Aorta (tissue), 1 donor: ENCODE data around the gene EPHB2.

DNA sequence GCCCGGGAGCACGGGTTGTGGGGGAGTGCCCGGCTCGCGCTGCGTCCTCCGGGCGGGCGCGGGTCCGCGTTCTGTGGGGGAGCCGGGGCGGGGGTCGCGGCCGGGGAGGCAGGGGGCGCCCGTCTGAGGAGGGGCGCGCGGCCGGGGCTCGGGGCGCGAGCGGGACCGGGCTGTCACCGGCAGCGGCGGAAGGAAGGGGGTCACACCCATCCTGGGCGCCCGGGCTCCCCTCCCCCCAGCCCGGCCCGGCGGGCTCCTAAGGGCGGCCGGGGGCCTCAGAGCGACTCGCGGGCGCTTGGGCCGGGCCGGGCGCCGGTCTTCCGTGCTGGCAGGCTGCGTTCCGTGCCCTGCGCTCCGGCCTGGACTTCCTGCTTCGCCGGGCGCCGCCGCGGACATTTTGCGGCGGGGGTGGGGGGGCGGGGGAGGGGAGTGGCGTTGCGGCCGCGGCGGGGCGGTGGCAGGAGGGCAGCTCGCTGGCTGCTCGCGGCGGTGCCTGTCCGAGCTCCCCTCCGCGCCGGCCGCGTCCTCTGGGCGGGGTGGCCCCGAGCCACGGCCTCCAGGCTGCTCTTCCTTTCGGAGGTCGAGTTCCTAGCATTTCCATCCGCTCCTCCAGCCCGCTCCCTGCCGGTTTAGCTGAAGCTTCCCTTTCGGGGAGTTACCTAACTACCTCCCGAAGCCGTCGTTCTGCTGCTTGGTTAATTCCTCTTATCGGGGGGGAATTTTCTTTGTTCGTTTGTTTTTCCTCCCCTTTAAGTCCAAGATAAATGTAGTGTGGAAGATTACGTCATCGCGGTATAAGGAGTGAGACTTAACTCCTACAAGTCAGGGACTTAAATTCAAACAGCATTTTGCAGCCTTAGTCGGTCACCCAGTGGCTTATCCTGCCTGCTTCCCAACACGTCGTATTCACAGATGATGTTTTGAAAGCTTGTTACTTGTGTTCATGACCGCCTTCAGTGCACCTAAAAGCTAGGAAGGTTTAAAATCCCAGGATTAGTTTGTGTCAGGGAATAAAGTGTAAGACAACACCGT, 662 bp downstream of the CDC42 start:
- PRO-cap: unidirectional peak, plus-strand start at position 182 of the sequence; bidirectional peak, plus-strand start at position 489 of the sequence, minus-strand start at position 394 of the sequence; bidirectional peak, plus-strand start at position 671 of the sequence, minus-strand start at position 631 of the sequence

GRCh38 chr1:22078314-22078991, 25.9 kb downstream of the CDC42 start:
- PRO-cap: no peak

GRCh38 chr1:22162976-22163578, 20.2 kb upstream of the WNT4 start:
- PRO-cap: no peak

DNA sequence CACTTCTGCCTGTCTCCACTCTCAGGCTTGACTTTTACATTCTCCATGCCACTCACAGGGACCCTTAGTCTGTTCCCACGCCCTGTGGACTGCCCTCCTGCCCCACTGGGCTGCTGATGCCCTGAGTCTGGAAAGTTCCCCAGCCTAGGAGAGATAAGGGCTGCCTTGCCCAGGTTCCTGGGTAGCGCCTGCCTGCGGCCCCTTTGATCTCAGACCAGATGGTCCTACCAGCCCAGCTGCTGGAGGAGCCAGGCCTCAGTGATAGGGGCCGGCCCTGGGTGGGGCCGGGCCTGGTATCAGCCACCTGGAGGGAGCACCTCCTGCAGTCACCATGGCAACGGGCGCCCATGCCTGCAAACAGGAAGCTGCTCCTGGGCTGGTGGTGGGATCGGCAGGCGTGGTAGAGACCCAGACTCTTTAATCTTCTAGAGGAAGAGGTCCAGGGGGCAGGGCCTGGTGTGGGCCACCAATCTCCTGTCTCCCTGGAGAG, 119.6 kb upstream of the WNT4 start:
- PRO-cap: no peak

- PRO-cap: no peak
Measured at GRCh38 chr1:22350077-22350516, 101.6 kb upstream of the ZBTB40 start.

DNA sequence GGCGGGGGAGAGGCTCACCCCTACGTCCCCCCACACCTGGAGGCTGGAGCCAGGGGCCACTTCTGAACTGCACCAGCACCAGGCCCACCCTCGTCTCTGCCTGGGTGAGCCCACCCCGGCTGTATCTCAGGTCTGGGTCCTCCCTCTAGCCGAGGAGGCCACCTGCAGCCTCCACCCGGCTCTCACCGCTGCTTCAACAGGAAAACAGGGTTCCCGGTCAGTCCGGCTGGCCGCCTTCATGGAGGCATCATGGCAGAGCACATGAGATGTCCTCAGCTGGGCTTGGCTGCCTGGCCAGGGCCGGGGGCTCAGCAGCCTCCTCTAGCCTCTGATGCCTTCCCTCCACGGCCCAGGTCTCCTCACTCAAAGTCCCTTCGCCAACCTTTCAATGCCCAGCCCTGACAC, 34.1 kb upstream of the C1QA start:
- PRO-cap: no peak

DNA sequence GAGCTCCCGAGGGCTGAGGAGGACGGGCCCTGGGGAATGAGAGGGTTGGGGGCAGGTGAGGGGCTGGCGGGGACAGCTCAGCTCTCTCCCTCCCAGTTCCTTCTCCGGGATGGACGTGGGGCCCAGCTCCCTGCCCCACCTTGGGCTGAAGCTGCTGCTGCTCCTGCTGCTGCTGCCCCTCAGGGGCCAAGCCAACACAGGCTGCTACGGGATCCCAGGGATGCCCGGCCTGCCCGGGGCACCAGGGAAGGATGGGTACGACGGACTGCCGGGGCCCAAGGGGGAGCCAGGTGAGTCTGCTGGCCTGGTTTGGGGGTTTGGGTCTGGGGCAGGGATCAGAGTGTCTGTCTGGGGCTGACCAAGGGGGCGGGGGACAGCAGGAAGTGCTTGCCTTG, 479 bp downstream of the C1QC start:
- PRO-cap: no peak

GRCh38 chr1:22710439-22711453, at the start of gene EPHB2:
Gene EPHB2, plus strand, starts transcription at chr1:22710839.
- PRO-cap: unidirectional peak, plus-strand start at chr1:22710839

- PRO-cap: no peak
Measured at GRCh38 chr1:22780592-22781076, 70.0 kb downstream of the EPHB2 start.

GRCh38 chr1:22792461-22793150, 82.0 kb downstream of the EPHB2 start:
- PRO-cap: no peak

DNA sequence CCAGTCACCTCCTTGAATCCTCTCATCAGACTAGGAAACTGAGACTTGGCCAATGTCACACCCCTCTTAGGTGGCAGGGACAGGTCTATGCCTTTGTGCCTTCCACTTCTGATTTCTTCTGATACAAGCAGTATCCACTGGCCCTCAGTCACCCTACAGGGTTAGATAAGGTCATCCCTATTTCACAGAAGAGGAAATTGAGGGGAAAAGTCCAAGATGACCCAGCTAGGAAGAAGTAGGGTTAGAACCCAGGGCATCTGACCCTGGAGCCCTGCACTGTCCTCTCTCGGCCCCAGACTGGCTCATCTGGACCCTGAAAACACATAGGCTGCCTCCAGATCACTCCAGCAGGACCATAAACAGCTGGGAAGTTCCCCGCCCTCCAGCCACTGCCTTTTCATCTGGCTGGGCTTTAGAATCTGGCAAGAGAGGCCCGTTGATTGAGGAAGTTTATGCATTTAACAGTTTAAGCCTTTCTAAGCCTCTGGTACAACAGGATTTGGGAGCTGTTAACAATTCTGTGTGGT, 83.9 kb downstream of the EPHB2 start:
- PRO-cap: no peak

DNA sequence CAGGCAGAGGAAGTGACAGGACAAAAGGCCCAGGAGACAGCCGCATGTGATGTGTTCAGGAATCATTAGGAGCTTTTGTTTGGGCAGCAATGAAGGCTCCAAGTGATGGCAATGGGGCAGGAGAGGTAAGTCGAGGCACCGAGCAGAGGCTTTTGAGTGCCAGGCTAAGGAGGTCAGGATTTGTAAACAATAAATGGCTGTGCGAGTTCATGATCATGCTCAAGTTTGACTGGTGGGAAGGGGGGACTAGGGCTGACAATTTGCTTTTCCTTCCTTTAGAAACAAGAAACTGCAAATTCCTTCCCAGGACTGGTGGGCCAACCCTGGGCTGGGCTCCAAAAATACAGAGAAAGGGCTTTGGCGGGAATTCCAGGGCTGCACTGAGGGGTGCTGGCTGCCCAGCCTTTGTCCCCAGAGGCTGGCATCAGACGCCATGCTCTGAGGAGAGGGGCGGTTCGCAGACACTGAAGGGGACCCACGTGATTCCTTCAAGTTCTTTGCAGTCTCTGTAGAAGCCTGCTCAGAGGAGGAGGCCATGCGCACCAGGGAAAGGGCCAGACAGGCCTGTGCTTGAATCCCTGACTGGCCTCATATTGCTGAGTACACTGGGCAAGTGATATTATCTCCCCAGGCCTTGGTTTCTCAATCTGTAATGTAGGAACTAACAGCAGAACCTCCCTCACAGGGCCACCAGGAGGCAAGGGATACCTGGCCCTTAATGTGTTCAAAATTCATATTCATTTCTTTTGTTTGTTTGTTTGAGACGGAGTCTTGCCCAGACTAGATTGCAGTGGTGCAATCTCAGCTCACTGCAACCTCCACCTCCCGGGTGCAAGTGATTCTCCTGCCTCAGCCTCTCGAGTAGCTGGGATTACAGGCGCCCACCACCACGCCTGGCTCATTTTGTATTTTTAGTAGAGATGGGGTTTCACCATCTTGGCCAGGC, 119.5 kb downstream of the EPHB2 start:
- PRO-cap: no peak

DNA sequence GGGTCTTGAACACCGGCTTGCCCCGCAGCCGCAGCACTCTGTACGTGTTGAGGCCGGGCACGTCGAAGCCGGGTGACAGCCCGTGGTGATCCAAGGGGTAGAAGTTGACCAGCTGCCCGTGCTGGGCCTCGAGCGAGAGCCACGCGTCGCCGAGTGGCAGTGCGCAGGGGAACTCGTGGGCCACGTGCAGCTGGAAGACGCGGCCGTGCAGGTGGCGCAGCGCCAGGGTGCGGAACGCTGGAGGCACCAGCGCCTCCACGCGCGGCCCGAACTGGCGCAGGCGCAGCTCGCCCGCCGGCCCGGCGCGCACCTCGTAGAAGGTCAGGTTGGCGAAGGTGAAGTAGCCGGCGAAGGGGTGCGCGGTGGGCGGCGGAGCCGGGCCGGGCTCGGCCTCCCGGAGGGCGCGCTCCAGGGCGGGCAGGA, 19.6 kb downstream of the LACTBL1 start:
- PRO-cap: no peak

DNA sequence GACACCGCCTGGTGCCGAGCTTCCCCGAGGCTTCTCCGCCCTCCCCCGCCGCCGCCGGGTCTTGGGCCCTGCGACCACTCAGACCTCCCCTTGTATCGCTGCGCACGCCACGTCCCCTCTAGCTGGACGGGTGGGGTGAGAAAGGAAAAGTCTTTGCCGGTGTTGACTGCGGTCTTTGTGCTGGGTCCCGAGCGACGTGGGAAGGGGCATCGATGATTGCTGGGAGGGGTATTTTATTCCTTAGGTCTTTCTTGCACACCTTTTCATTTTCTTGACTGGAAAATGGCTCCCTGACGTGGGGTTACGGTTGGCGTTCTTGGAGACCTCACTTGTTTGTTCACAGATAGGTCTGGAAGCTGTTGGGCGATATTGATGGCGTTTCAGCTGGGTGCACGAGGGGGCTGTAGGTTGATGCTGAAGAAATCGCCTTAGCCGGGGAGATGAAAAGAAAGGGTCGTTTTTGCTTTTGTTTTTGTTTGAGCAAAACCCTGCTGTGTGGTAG, 756 bp downstream of the KDM1A start:
- PRO-cap: no peak

DNA sequence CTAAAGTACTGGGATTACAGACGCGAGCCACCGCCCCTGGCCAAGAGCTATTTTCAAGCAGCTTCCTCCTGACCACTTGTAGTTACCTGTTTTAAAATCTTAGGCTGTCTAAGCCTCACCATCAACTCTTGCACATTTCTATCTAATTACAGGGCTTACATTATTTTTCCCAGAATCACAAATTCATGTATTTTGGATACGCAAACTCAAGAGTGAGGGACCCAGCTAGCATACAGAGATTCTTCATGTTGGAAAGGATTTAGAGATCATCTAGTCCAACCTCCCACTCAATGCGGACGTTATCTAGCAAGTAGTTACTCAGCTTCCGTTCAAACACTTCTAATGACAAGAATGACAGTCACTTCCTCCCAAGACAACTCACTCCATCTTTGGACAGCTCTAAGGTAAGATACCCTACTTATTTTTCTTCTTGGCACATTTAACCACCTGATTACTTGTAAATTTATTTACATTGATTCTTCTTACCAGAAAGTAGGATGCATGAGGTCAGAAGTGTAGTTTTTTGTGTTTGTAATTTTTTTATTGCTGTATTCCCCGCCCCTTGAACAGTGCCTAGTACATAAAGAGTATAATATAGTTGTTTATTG, 84.0 kb downstream of the KDM1A start:
- PRO-cap: no peak

DNA sequence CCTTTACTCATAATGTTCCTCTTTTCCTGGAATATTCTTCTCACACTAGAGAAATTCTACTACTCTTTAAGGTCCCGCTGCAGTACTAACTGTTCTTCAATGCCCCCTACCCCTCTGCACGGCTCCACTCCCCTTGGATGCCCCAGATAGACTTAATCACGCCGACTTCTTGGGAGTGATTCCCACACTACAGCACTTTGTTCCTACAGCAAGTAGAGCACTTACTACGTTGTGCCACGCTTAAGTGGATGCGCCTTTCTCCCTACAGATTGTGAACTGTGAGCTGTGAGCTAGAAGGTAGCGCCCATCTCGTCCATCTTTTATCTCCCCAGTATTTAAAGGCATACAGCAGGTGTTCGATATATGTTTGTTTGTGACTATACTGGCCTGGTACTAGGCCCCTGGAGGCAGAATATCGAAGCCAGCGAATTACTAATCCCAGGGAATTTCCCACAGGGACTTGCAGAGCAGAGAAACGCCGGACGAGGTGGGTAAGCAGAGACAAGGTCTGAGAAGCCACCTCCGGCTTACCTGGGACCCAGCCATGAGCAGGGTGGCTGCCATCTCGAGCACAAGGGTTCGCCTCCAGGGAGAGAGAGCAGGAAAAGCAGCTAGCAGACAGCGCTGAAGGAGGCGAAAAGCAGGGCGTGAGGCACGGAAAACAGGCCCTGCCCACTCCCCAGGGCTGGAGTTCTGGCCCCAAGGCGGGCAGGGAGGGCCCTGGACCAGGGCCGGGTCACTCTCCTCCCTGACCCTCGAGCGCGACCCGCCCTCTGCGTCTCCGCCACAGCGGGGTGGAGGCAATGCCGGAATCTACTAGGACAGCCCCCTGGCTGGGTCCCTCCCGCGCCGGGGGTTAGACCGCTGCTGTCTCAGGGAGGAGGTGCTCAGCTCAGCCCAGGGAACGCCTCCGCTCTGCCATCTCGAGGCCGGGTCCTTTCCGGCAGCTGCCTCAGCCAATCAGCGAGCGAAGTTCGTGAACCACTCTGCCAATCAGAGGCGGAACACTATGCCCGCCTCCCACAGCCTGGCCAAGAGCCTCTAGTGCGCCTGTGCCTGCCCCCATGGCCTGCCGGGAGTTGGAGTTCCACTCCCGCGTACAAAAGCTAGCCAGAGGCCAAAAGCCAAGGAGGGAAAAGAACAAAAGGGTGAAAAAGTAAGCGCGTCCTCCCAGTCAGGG, 1.8 kb downstream of the ZNF436 start:
- PRO-cap: bidirectional peak, plus-strand start at position 1,065 of the sequence, minus-strand start at position 783 of the sequence

GRCh38 chr1:23472858-23473831, 10.8 kb downstream of the ASAP3 start:
- PRO-cap: no peak

DNA sequence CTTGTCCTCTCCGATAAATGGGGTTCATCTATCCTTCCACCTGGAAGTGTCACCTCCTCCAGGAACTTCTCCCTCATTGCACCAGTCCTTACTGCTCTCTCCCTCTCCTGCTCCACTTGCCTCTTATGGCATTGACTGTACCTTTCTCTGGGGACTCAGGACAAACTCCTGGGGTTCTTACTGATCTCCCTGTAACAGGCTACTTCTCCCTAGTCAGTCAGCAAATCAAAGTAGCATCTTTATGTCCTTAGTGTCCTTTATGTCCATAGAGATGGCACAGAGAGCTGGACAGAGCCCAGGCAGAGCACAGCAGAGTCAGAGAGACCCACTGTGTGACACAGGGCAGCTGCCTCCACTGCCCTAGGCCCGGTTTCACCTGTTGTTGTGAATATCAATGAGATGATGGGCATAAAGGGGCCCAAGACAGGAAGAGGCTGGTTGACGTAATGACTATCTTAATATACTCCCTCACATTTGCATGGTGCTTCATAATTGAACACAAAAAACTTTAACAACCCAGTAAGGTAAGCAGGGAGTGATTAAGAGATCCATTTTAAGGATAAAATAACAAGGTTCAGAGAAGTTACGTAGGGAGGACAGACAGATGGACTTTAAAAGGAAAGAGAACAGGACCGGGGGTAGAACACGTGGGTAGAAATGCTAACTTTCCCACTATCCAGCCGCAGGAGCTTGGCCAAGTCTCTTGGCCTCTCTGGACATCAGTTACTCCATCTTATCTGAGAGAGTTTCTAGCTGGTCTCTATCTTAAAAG, 3.4 kb downstream of the ASAP3 start:
- PRO-cap: no peak

DNA sequence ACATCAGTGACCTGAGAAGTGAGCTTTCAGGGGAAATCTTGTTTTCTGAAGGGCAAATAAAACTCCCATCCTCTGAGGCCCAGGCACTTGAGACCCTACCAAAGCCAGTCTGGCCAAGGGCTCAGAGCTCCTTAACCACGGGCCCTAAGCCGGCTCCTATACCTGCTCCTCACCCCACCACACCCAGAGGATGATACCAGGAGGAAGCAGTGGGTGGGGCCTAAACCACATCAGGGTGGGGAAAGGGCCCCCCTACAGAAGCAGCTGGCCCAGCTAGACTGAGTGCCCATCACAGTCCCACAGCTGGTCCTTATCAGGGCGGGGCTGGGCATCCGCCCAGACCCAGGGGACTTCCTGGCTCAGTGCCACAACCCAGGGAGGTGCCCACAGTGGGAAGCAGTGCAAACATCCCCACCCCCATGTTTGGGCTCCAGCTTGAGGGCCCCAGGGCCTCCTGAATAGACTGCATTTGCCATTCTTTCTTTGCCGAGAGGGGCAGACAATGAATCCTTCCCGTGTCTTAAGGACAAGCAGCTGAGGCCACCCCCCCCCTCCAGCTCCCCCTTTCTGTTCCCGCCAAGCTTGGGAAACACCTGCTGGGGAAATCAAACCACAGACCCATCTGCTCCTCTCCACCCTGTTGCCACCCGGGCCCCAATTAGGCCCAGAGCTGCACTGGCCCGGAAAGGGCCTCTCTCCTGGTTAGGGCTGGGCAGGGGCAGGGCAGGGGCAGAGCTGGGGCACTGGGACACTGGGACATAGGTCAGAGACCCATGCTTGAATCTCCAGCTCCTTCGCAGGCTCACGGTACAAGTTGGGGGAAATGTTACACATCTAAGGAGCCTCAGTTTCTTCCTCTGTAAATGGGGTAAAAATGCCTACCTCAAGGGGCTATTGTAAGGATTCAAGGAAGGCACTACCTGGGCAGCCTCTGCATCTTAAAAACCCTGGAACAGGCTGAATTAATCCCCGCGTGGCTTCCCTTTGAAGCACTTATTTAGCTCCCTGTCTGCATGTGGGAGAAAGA, 6.1 kb downstream of the E2F2 start:
- PRO-cap: no peak

GRCh38 chr1:23651048-23651524, 40.5 kb upstream of the RPL11 start:
- PRO-cap: no peak